Cardiac fibroblast (primary cell): ENCODE data around the gene NANOS1.

GRCh38 chr10:117285175-117285444 lies 44.2 kb downstream of the SLC18A2 start:
- RRBS: no CpG with 5 or more reads among the region's 3 CpGs

- RRBS: no CpG with 5 or more reads among the region's 33 CpGs
Measured at GRCh38 chr10:117375861-117376224, 603 bp upstream of the PDZD8 start.

DNA sequence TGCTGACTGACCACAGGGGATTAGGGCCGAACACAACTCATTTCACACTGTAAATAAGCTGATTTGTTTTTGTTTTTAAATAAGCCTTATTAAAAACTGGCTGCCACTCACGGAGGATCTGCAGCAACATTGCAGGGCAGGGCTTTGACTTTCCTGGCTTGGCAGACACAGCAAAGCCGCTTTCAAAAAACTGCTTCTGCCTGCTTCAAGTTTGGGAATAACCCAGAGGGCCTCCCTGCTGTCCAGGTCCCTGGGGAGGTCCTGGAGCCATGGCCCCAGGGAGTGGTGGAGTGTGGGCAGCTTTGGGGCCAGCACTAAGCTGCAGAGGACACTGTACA lies 72.5 kb upstream of the EMX2 start:
- RRBS: no CpG with 5 or more reads among the region's 3 CpGs

- RRBS: no CpG with 5 or more reads among the region's 17 CpGs
Measured at GRCh38 chr10:117496560-117497032, 46.0 kb upstream of the EMX2 start.

DNA sequence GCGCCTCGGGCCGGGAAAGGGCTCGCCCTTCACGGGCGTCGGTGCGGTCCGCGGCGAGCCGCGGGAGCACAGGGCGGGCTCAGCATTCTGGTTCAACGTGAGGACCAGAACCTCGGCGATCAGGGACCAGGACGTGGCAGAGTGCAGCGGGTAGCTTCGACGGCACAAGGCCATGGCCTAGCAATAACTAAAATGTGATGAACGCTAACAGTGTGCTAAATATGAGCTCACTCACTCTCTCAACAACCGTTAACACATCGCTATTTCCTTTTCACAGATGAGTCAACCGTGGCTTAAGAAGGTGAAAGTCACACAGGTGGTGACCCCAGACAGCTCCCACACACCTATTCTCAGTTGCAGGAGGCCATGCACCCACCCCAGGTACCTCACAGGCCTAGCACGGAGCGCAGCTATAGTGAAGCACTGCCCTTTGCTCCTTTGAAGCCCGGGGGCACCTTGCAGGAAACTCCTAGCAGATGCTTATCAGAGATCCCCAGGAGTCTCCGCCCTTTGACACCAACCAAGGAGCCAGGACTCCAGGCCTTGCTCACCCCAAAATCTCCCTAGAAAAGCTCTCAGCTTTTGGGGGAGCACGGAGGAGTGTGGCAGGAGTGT lies 4.4 kb upstream of the EMX2 start:
- RRBS: 6% methylated on average over 3 of the region's 30 CpGs

DNA sequence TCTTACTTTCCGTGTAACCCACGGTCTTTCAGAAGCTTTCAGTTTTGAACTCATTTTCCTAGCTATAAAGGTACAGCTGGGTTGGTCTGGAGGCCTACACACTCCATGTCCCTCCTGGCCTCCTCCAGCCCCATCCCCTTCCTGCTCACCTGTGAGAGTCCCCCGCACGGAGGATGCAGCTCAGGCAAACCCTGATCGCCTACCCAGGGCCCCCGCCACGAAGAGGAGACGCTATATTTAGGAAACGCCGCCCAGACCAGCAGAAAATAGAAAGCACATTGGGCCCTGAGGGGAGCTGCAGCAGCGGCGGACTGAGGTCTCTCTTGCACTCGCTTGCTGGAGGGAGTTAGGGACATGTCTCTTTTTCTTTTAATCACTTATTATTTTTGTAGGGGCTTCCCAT lies 4.8 kb downstream of the EMX2 start:
- RRBS: no CpG with 5 or more reads among the region's 13 CpGs

- RRBS: 2% methylated on average over 15 of the region's 45 CpGs
Measured at GRCh38 chr10:117552096-117552729, 9.7 kb downstream of the EMX2 start.

- RRBS: 57% methylated on average over 3 of the region's 18 CpGs
Measured at GRCh38 chr10:117804297-117805238, 242.2 kb downstream of the RAB11FIP2 start.

GRCh38 chr10:117838801-117839046 lies 208.0 kb downstream of the RAB11FIP2 start:
- RRBS: no CpG with 5 or more reads among the region's 10 CpGs

GRCh38 chr10:118704560-118705258 lies 50.1 kb downstream of the CACUL1 start:
- RRBS: no CpG with 5 or more reads among the region's 6 CpGs

GRCh38 chr10:118792787-118793239 lies 38.0 kb upstream of the CACUL1 start:
- RRBS: no CpG with 5 or more reads among the region's 3 CpGs

DNA sequence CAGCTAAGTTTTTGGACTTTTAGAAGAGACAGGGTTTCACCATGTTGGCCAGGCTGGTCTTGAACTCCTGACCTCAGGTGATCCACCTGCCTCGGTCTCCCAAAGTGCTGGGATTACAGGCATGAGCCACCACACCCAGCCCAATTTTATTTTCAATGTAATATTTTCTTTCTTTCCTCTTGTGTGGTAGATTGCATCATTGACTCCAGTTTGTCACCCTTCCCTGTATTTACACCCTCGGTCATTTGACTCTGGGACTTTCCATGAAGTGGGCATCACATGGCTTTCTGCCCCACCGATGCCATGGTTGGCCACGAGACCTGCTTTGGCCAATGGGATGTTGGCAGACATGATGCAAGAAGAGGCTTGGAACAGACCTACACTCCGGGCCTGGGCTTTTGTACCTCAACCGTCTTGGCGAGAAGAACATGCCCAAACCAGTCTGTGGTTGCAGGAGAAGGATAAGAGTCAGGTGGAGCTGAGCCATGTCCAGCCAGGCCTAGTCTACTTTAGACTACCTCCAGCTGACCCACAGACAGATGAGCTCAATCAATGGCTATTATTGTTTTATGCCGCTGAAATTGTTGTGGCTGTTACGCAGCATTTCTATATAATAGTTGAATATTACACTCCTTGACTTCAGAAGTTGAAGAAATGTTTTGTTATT lies 38.8 kb upstream of the CACUL1 start:
- RRBS: no CpG with 5 or more reads among the region's 9 CpGs

DNA sequence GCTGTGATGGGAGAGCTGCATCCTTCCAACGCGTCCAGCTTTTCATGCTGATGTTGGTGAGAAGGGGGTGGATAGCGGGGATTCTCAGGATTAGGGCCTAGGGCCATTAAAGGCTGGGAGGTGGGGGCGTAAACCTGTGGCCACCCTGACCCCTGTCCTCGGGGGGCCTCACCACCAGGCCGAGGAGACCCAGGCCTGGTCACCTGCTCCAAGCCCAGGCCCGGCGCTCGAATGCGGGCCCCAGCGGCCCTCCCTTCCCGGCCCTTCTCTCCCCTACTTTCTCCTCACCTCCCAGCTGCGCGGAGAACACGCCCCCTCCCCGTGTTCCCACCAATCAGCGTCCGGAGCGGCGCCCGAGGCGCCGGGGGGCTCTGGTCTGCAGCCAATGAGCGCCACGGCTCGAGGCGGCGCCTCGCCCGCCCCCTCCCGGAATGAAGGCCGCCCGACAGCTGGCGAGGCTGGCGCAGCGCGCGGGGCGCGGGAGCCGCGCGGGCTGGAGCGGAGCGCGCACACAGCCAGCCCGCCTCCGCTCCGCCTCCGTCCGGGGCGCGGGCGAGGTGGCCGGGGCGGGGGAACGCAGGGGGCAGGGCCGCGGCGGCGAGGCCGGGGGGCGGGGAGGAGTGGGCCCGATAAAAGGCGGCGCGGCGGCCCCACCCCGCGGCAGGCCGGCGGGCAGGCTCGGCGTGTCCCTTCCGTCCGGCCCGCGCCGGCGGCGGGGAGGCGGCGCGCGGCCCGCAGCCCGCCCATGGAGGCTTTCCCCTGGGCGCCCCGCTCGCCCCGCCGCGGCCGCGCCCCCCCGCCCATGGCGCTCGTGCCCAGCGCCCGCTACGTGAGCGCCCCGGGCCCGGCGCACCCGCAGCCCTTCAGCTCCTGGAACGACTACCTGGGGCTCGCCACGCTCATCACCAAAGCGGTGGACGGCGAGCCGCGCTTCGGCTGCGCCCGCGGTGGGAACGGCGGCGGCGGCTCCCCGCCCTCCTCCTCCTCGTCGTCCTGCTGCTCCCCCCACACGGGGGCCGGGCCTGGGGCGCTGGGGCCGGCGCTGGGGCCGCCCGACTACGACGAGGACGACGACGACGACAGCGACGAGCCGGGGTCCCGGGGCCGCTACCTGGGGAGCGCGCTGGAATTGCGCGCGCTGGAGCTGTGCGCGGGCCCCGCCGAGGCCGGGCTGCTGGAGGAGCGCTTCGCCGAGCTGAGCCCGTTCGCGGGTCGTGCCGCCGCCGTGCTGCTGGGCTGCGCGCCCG lies at the start of gene NANOS1:
Gene NANOS1 (plus strand): TSS at position 658 of the 1,247 bp plus-strand sequence.
- RRBS: 1% methylated on average over 55 of the region's 166 CpGs

DNA sequence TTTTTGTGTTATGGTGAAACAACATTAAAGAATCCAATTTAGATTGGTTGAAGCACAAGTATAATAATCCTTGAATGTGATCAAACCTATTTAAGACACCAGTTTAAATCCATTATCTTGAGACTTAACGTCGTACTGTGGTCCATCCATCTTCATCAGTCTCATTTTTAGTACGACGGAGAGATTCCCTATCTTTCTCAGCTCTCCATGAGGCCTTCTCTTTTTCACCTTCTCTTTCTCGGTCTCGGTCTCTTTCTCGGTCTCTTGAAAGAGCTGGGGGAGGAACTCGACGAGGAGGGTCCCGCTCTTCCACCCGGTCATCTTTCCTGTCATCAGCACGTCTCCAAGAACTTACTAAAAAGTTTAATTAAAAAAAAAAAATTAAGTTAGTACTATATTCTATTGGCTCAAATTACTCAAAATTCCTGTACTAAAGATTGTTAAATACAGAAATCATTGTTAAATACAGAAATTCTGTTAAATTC lies 6.4 kb downstream of the NANOS1 start:
- RRBS: no CpG with 5 or more reads among the region's 12 CpGs

DNA sequence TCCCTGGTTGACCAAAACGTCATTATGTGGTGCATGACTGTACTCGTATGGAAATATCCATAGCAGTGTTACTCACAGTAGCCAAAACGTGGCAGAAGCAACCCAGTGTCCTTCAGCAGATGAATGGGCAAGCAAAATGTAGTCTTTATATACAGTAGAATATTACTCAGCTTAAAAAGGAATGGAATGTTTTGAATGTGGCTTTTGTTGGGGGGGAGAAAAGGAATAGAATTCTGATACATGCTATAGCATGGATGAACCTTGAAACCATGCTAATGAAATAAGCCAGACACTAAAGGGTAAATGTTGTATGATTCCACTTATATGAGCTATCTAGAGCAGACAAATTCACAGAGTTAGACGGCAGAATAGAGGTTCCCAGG lies 30.3 kb downstream of the SFXN4 start:
- RRBS: no CpG with 5 or more reads among the region's 4 CpGs

DNA sequence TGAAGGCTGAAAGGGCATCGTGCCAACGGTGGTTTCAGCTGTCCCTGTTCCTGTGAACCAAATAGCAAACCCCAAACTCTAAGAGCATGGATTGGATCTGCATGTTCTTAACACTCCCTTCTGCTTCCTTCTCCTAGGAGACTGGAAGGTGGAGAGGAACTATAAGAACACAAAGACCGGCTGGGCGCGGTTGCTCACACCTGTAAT lies 1.5 kb downstream of the PRDX3 start:
- RRBS: no CpG with 5 or more reads among the region's 5 CpGs

DNA sequence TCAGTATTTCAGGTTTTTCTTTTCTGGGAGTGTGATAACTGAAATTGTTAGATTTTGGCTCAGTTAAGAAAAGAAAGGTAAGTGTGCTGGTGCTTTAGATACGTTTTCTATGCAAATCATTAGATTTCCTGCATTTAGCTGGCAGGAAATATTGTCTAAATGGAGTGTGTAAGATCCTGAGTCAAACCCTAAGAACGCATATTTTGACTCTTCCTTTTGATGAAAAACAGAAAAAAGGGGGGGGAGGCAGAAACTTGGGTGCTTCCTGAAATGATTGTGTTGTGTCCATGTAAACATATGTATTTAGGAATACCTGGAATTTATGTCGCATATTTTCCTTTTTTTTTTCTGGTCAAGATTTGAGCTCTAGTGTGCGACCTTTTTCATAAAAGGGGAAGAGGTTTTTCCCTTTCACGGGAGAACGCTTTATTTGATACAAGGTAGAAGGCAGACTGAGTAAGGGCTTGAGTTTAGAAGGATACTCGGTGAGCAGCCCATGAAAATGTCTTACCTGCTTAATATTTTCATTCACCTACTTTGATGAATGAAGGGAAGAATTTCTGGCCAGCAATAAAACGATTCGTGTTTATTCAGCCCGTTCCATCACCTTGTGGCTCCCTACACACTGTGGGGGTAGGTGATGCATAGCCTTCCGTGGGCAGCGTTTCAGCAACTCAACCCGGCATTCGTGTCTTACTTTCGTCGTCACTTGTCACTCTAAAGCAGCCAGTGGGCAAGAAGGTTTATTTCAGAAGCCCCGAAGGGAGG lies 1.4 kb downstream of the GRK5 start:
- RRBS: no CpG with 5 or more reads among the region's 17 CpGs

DNA sequence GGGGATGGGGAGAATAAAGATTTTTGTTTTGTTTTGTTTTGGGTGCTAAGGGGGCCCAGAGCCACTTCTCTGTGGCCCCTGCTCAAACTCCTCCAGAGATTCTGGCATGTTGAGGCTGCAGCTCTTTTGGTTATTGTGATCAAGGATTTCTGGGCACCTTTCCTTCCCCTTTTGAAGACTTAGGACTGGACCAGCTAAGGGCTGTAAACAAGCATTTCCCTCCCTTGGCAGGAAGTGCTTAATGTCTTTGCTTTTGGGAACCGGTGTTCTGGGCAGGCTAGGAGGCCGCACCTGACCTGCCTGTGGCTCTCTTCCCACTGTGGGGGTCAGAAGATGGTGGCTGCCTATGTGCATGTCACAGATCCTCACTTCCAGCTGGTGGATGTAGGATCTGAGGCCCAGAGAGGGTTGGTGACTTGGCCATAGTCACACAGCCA lies 81.8 kb downstream of the GRK5 start:
- RRBS: no CpG with 5 or more reads among the region's 2 CpGs

DNA sequence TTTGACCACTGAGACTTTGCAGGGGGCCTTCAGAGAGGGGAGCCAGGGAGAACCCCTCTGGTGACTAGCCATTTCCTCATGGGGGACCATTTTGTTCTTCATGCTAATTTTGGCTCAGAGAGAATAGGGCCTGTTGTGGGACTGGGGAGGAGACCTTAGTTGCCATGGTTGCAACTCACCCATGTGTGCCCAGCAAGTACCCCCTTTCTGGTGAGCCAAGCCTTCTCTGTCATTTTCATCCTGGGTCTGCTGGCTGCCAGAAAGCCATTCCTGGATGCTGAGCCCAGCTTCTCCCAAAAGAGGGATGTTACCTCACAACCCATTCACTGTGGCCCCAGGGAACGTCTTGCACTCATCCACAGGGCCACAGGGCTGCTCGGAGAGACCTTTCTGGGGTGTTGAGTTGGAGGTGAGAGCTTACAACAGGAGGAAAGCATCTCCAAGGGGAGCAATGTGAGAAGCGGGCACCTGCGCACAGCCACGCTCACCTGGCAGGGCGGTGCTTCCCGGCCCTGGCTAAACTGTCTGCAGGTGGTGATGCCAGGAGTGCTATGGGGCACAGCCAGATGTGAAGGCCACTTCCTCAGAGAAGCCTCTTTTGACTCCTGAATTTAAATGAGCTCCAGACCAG lies 121.0 kb downstream of the GRK5 start:
- RRBS: no CpG with 5 or more reads among the region's 7 CpGs

DNA sequence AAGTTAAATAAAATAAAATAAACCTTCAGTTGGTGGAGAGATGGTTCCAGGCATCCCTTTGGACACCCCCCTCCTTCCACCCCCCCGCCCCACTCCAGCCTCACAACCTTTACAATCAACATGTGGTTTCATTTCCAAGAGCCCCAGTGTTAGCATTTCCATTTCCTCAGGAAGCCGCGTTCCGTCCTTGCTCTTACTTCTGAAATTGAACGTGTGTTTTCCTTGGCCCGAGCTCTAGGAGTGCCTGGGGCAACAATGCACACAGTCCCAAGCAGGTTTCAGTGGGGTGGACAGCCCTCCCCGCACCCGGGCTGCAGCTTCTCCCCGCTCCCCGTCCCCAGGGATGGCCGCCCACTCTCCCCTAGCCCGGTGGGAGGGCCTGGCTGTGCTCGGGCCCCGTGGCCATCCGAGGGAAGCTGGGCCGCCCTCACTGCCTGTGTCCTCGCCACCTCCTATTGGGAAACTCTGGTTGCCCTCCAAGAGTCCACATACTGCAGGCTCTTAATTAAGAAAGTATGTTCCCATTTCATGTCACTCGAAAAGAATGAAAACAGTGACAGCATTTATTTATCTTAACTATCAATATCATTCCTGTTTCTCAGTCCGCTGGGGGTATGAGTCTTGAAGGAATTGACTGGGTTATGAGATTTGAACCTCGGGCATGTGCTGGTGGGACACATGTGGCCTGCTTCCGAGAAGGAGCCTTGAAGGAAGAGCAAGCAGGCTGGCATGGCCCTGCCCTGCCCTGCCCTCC lies 163.7 kb downstream of the GRK5 start:
- RRBS: 13% methylated on average over 5 of the region's 21 CpGs